Airway epithelial cell (primary cell): ENCODE measurements around a stretch of chr7.

DNA sequence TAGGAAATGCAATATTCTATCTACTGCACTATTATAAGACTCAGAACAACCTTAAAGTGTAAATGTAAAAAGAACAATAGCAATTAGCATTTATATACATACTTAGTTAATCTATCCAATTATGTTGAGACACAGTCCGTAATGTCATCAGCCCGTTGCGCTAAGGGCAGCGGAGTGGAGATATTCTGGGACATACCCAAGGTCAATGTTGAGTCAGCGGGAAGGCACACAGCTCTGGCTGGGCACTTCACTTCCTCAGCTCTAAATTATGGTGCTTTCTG, 43.3 kb downstream of the BAIAP2L1 start:
- RAMPAGE, long total RNA = no peak

- RAMPAGE, long total RNA = no peak
These were observed 52.6 kb downstream of the TRRAP start for GRCh38 chr7:98930362-98931914.

DNA sequence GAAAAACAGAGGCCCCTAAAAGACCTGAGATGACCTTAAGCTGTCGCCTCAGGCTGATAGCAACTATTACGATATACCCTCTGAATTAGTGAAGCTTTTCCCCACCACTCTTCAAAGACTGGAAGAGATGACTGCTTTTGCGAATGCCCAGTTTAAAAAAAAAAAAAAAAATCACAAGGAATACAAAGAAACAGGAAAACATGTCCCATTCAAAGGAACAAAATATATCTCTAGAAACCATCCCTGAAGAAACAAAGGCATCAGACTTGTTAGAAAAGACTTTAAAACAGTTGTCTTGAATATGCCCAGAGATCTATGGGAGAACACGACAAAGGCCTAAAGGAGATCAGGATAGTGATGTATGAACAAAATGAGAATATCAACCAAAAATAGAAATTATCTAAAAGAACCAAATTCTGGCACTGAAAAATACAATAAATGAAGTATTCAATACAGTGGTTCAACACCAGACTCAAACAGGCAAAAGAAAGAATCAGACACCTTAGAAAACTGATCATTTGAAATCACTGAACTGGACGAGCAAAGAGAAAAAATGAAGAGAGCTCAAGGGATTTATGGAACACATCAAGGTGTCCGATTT, 120.9 kb downstream of the SMURF1 start:
- RAMPAGE, long total RNA = no peak

DNA sequence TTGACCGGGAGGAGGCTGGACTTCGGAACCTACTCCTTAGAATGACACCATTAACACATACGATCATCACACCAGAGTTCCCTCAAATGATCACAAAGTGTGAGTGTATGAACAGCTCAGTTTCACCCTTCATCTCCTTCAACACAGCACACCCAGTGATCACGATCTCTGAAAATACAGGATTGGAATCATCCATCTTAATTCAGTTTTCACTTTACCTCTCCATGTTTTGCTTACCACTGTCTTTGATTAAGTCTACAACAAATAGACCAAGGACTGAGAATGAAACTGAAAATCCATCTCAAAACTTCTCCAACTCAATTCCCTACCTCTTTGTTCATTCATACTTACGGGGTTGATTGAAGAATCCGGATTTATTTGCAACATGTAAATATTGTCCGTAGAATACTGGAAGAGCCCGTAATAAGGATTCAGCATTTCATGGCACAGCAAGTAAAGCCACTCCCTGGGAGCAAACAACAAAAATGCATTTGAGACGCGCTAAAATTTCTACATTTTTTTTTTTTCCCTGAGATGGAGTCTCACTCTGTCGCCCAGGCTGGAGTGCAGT, 102.1 kb downstream of the SMURF1 start:
- RAMPAGE, long total RNA = no peak

- RAMPAGE, long total RNA = no peak
These were observed 75.7 kb downstream of the SMURF1 start for GRCh38 chr7:99068137-99068727.

DNA sequence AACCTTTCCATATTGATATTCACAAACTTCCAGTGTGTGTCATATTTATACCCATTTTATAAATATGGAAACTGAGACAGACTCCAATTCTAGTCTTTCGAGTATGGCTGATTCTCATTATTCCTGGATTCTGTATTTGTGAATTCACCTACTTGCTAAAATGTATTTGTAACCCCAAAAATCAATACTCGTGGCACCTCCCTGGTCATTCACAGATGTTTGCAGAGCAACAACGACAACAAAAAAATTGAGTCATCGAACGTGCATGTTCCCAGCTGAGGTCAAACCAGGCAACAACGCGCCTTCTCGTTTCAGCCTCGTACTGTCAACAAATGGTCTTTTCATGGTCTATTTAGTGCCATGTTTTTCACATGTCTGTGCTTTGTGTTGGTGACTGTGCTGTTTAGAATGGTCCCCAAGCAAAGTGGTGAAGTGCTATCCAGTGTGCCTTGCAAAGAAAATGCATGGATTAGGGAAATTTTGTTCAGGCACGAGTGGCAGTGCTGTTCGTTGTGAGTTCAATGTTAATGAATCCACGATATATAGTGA, 51.6 kb downstream of the SMURF1 start:
- RAMPAGE, long total RNA = no peak

- RAMPAGE, long total RNA = no peak
These were observed 11.4 kb upstream of the KPNA7 start for GRCh38 chr7:99219246-99219697.

- RAMPAGE, long total RNA = no peak
These were observed 33.7 kb upstream of the KPNA7 start for GRCh38 chr7:99241632-99241976.

DNA sequence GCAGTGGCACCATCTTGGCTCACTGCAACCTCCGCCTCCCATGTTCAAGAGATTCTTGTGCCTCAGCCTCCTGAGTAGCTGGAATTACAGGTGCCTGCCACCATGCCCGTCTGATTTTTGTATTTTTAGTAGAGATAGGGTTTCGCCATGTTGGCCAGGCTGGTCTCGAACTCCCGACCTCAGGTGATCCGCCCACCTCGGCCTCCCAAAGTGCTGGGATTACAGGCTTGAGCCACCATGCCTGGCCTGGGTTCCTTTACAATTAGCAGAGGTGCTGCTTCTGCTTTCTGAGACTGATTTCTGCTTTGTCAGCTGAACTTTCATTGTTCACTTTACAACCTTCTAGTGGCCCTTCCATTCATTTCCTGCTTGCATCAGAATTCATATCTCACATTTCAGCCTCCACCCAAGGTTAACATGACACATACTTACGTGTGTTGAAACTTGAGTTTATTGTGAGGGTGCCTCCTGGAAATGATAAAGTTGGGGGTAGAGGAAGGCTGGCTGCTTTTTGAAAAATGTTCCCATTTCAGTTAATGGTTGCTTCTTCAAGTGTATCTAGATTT, 4.8 kb downstream of the ARPC1A start:
- RAMPAGE, long total RNA = no peak

DNA sequence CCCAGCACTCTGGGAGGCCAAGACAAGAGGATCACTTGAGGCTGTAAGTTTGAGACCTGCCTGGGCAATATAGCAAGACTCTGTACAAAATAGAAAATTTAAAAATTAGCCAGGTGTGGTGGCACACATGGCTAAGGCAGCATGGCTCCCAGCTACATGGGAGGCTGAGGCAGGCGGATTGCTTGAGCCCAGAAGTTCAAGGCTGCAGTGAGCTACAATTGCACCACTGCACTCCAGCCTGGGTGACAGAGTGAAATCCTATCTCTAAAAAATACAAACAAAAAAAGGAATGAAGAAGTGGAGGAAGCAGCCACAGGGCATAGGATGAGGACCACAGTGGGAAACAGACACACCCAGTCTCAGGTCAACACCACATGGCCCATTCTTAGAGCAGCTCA, 10.0 kb downstream of the PDAP1 start:
- RAMPAGE, long total RNA = no peak

GRCh38 chr7:99500505-99500863, 403 bp upstream of the ZNF394 start:
- RAMPAGE, long total RNA = no peak

GRCh38 chr7:99558159-99558360, 382 bp upstream of the ZNF655 start:
- RAMPAGE, long total RNA = no peak

DNA sequence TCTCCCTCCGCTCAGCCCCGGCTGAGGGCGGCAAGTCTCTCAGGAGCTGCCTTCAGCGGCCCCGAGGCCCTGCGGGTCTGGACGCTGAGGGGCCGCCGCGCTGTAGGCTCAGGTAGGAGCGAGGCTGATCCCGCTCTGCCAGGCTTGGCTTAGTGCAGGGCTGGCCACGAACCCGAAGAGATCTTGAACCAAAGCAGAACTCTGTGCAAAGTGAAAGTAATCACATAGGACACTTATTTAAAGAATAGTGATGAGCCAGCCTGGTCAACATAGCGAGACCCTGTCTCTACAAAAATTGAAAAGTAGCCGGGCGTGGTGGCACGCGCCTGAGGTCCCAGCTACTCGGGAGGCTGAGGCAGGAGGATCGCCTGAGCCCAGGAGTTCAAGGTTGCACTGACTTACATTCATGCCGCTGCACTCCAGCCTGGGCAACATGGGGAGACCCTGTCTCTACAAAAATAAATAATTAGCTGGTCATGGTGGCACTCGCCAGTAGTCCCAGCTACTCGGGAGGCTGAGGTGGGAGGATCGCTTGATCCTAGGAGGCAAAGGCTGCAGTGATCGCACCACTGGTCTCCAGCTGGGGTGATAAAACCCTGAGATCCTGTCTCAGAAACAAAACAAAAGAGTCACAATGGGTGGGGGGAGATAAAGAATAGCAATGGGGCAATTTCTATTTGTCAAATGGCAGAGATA, 532 bp downstream of the ZSCAN25 start:
- RAMPAGE, long total RNA = no peak

DNA sequence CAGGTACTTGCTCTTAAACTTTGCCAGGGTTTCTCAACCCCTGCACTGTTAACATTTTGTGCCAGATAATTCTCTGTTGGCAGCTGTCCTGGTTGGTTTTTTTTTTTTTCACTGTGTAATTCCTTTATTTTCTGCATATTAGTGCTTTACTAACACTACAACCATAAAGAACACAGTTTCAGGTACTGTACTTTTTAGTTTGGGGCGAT, 18.2 kb downstream of the ZSCAN25 start:
- RAMPAGE, long total RNA = no peak

DNA sequence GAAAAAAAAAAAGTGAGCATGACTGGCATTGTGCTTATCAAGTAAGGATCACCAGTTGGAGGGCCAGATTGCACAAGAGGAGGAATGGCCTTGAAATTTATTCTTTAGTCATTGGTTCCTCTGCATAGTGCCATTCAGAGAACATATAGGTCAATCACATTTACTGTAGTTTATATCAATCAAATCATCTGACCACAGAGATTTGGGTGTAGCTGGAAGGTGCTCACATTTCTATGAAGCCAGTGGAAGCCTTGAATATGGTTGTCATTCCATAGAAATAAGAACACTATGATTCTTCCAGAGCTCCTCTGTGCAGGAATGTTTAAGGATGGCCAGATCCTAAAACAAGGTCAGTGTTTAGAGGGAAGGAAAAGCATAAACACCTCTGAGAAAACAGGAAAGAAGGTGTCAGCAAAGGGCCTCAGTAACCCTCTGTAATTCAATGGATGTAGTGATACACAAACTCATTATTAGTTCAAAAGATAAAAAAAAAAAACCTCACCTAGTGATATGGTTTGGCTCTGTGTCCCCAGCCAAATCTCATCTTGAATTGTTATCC, 4.0 kb downstream of the CYP3A43 start:
- RAMPAGE, long total RNA = no peak

- RAMPAGE, long total RNA = no peak
These were observed 4.7 kb downstream of the AZGP1 start for GRCh38 chr7:99971051-99971541.

DNA sequence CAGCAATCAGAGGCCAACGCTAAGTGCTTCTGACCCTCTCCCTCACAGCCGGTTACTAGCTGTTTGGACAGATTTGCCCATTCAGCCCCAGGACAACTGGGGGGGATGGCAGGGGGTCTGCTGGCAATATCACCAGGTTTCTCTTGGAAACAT, 11.3 kb downstream of the ZNF3 start:
- RAMPAGE, long total RNA = no peak

DNA sequence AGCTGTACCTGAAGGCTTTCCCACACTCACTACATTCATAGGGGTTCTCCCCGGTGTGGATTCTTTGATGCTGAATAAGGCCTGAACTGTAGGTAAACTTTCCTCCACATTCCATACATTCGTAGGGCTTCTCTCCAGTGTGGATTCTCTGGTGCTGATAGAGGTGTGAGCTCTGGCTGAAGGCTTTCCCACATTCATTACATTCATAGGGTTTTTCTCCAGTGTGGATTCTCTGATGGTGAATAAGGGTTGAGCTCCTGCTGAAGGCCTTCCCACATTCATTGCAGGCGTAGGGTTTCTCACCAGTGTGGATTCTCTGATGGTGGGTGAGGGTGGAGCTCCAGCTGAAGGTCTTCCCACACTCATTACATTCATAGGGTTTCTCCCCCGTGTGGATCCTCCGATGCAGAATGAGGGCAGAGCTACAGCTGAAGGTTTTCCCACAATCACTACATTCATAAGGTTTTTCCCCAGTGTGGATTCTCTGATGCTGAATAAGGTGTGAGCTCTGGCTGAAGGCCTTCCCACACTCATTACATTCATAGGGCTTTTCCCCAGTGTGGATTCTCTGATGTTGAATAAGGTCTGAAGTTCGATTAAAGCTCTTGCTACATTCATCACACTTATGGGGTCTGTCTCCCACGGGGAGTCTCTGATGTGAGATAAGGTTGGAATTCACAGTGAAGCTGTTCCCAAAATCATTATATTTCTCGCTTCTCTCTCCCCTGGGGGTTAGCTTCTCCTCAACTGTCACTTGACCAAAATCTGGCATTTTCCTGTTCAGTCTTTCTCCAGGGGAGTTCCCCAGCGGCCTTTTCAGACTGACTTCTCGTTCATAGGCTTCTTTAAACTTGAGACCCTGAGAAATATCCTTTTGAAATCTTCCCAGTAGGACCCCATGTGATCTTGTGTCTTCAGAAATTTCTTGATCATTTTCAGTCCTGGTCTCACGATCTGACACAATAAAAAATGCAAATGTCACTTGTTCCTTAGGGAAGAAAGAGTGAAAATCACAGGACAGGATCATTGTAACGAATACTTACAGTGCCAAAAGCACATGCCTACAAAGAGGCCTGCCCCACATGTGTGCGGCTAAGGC, 9.9 kb downstream of the ZNF3 start:
- RAMPAGE, long total RNA = no peak

GRCh38 chr7:100092890-100093486, 4.2 kb downstream of the COPS6 start:
- RAMPAGE, long total RNA = no peak

DNA sequence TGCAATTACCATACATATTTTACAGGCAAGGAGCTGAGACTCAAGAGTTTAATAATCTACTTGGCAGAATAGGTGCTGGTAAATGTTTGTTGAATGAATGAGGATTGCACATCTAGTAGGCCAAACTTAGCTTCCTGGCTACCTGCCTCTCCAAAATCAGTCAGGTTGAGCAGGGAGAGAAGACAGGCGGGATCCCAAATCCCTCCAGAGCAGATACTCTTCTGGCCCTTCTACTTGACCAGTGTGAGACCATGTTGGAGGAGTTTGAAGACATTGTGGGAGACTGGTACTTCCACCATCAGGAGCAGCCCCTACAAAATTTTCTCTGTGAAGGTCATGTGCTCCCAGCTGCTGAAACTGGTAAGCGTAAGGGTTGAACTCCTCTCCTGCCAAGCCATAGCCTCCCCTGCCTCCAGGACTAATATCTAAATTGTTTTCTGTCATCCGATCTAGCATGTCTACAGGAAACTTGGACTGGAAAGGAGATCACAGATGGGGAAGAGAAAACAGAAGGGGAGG, 2.4 kb upstream of the MBLAC1 start:
- RAMPAGE, long total RNA = no peak